Vagina (tissue), 1 donor: ENCODE measurements around a stretch of chr6.

- PRO-cap, result no peak
- RAMPAGE, long total RNA, result no peak
Observed at GRCh38 chr6:157879782-157880366, 56.8 kb downstream of the SNX9 start.

DNA sequence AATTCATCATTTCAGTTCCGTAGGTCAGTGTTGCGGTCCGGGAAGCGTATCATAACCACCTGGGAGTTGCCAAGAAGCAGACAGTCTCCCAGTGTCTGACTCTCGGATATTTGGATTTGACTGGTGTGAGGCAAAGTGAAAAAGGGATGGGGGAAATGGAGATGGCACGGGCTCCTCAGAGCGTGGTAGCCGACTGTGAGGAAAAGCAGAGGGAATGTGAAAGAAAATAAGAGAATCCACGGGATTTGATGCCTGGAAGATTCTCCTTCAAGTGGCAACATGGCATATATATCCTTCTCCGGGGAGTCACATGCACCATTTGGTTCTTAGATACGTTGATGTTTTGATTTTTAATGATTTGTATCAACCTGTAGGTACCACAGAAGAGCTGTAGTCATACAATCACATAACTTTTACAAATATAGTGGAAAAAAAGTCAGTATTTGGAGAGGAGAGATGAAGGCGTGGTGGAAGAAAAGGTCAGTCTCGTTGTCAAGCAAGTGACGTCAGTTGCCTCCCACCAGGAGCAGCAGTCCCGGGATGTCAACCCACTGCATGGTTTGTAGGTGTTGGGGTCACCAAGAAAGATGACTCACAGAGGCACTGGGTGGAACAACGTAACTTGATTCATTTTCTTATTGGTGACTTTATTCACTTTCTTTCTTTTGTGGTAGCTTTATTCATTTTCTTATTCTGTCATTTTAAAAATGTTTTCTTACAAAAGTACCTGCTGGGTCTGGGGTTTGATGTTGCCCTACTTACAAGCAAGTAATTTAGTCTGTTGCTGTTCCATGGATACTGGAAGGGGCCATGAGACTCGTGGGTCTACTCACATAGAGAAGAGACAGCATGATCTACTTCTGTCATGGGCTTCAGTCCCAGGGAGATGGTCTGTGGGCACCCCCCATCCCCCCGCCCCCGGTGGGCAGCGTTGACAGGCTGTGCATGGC, 36.7 kb upstream of the SYNJ2 start:
- PRO-cap, result no peak
- RAMPAGE, long total RNA, result start-site peak on the plus strand centred at position 130 of the sequence, 112 bp wide, 9 reads

DNA sequence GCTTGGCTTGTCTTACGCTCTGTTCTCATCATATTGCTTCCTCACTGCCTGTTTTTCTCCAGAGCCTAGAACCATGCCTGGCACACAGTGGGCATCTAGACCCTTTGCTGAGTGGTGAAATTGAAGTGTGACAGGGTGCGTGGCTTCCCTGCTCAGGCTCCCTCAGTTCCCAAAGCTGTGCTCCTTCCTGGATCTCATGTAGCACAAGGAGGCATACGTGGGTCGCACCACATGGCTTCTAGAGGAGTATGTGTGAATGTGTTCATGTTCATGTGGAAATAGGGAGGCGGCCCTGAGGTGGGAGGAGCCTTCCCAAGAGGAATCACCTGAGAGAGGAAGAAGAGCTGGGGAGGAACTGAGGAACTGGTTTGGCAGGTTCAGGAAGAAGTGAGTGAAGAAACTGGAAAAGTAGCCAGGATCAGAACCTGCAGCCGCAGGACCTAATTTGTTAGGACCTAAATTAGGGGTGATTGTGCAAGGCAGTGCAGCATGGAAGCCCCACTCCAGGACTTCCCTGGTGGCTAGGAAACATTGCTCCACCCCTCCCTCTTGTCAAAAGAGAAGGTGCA, 20.5 kb downstream of the SYNJ2 start:
- PRO-cap, result no peak
- RAMPAGE, long total RNA, result no peak

GRCh38 chr6:158039441-158040167, 57.9 kb downstream of the SYNJ2 start:
- PRO-cap, result no peak
- RAMPAGE, long total RNA, result no peak

DNA sequence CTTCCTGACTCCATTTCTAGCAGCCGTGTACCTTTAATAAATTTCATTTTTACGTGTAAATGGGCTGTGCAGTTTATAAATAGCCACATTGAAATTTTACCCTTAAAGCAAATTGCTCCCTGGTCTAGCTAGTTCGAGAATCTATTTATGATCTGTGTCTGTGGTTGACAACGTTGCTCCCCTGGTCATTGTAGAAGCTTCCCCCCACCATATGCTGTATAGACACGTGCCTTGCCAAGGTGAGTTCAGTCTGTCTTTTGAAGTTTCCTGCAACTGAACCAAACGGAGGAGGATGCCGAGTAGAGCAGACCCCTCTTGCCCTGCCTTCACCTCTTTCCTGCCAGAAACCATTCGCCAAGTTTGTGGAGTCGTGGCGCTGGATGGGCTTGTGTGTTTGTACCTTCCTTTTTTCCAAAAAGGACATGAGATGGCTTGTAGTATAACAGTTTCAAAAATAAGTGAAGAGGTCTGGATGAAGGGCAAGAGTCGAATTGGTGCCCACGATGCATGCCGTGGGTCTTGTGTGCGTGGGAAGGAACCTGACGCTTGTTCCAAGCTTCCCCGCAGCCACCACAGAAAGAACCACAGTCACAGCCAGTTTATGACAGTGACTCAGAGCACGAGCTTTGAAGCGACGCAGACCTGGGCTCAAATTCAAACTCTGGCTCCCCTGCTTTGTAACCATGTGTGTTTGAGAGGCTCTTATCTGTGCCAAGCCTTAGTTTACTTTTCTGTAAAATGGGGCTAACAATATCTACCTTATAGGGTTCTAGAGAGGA, 65.2 kb downstream of the SYNJ2 start:
- PRO-cap, result no peak
- RAMPAGE, long total RNA, result no peak

DNA sequence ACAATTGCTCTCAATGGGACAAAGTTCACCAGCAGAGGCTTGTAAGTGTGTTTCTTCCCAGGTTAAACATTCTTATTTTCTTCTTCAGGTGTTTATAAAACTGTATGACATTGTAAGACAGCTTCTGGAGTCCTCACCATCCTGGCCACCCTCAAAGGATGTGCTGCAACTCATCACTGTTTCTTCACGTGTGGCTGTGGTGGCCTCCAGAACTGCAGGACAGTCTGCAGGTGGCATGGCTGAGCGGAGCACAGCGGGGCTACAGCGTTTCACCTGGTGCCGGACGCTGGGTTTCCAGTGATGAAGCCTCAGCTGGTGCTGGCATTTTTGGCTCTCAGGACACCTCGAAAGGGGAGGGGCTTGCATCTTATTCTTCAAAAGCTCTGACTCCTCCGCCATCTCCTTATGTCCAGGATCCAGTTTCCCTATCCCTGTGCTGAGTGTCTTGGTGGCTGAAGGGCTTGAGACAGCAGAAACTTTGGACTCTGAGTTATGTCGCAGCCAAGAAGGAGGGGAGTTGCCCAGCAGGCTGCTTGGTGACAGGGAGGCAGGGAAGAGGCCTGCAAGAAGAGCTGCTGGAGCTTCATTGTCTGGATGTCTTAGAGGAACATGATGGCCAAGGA, 58.5 kb downstream of the GTF2H5 start:
- PRO-cap, result no peak
- RAMPAGE, long total RNA, result no peak

DNA sequence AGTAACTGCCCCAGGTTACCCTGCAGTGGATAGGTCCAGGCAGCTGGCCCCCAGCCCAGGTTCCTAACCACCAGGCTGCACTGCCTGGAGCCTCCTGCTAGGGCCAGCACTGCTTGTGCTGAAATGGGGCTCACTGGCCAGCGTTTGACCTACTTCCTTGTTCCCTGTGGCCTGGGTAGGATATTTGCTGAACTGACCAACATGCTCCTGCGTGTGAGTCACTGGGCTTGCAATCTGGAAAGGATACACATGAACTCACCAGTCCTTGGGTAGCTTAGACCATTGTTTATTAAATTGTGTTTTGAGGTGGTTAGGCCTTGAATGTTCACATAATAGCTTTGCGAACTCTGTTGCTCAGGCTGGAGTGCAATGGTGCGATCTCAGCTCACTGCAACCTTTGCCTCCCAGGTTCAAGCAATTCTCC, 3.6 kb downstream of the TMEM181 start:
- PRO-cap, result no peak
- RAMPAGE, long total RNA, result no peak

DNA sequence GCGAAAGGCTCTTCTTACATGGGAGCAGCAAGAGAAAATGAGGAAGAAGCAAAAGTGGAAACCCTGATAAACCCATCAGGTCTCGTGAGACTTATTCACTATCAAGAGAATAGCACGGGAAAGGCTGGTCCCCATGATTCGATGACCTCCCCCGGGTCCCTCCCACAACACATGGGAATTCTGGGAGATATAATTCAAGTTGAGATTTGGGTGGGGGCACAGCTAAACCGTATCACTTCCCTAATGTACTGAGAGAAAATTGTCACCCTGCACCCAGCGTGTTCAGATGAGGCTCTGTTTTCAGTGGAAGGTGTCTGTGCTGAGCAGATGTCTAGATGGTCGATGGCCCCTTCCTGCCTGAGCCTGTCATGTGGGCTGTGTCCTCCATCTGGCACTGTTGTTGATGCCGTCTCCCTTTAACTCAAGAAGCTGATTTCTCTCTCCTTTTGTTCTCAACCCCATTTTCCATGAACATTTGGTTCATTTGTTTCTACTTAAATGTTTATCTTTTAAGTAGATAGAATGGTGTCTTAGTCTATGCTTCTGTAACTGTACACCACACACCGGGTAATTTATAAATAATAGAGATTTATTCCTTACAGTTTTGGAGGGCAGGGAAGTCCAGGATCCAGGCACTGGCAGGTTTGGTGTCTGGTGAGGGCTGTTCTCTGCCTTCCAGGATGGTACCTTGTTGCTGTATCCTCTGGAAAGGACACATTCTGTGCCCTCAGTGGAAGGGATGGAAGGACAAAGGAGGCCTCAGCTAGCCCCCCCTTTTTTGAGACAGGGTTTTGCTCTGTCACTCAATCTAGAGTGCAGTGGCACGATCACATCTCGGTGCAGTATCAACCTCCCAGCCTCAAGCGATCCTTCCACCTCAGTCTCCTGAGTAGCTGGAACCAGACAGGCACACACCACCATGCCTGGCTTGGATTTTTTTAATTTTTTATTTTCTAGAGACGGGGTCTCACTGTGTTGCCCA, 37.1 kb downstream of the TMEM181 start:
- PRO-cap, result no peak
- RAMPAGE, long total RNA, result no peak

- PRO-cap, result no peak
- RAMPAGE, long total RNA, result no peak
Observed at GRCh38 chr6:158634630-158635318, 9.8 kb downstream of the DYNLT1 start.

- PRO-cap, result no peak
- RAMPAGE, long total RNA, result no peak
Observed at GRCh38 chr6:158635319-158636158, 9.0 kb downstream of the DYNLT1 start.

DNA sequence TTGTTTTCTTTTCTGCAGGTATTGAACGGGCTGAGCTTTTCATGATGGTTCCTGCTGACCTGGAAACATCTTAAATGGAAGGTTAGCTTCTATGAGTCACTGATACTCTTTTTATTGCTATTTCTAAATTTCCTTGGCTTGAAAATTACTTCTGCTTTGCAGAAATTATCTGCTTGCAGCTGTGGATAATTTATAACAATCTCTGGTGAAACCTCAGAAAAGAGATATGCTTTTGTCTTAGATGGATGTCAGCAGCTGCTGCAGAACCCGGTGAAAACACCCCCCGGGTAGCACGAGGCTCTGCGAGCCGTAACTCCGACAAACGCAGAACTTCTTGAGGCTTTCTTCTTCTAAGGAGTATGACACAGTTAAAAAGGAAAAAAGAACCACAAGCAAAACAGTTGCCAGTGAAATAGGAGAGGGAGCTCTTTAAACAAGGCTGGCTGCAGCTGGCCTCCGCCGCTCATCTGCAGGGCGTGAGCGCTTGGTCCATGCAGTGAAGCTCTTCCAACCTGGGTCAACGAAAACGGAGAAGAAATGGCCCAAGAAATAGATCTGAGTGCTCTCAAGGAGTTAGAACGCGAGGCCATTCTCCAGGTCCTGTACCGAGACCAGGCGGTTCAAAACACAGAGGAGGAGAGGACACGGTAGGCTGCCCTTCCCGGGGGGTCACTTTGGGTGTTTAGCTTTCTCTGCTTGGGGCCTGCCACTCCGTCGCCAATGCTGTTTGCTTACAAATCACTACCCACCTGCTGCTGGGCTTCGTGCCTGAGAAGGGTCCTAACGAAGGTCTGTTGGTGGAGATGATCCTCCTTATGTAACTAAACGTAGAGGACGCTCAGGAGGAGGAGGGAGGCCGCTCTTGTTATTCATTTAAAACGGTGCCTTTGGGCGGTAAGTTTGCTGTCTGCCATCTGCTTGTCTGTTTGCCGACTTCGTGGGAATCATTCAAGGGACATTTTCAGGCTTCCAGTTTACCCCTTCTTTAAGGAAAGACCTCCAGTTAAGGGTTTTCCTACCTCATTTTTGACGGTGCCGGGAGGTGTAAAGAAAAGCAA, 13.2 kb downstream of the SYTL3 start:
- PRO-cap, result unidirectional peak, plus-strand start at position 400 of the sequence
- RAMPAGE, long total RNA, result start-site peak on the plus strand centred at position 451 of the sequence, 39 bp wide, 31 reads

- PRO-cap, result no peak
- RAMPAGE, long total RNA, result no peak
Observed at GRCh38 chr6:158667530-158667879, 17.7 kb downstream of the SYTL3 start.

GRCh38 chr6:158668446-158668929, 18.6 kb downstream of the SYTL3 start:
- PRO-cap, result no peak
- RAMPAGE, long total RNA, result start-site peak on the plus strand at chr6:158668511-158668635, 9 reads

GRCh38 chr6:158762763-158763869, 56.1 kb downstream of the EZR start:
- PRO-cap, result no peak
- RAMPAGE, long total RNA, result no peak

DNA sequence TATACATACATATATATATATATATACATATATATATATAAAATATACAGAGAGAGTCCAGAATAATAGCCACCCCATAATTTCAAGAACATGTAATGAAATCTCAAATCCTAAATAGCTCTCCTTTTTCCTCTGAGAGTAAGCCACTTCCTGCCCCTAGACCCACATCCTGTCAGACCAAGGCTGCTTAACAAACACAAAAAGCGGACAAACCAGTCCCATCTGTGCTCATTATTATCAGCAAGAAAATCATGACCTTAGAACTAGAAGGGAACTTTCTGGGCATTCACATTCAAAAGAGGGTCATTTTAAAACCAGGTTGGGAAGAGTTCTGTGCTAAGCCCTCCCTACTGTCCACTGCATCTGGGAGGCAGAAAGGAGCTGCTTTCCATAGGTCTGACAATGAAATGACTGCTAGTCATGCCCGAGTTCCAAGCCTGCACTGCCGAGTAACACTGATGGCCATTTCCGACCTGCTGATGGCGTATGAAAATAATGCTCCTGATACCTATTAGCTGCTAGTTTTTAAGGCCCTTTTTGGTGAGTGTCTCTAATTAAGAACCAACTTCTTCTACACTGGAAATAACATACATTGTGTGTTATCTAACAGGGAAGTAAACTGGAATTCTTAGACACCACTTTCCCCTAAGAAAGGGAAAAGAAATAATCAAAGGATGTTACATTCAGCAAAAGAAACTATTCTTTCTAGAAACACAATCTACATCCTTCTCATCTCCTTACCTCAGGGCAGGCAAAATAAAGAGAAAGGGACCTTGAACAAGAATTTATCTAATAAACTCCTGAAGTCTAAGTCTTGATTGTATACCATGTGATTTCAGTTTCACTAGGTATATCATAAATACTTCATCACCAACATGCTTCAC, 15.3 kb downstream of the EZR start:
- PRO-cap, result no peak
- RAMPAGE, long total RNA, result no peak

- PRO-cap, result no peak
- RAMPAGE, long total RNA, result no peak
Observed at GRCh38 chr6:158923808-158924588, 76.0 kb downstream of the RSPH3 start.

GRCh38 chr6:159000629-159000966, 596 bp upstream of the RSPH3 start:
- PRO-cap, result no peak
- RAMPAGE, long total RNA, result no peak

DNA sequence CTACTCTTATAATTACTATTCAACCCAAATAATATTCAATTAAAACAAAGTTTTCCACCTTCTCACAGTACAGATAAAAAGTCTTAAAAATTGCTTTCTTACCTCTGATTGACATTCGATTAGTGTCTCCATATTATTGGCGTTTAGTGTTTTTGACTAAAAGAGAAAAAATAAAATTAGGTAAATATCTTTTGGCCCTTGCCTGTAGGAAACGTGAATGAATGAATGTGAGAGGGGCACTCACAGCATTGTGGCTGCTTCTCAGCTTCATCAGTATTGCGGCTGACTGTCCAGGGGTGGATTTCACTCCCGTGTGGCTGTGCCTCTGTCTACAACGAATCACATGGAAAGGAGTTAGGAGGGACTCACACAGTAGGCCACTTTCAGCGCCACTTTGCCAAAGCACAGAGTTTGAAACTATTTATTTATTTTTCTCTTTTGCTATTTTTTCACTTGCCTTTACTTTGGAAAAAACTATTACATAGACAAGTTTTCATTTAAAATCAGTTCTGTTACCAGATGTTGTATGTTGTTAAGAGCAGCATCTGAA, 840 bp downstream of the TAGAP start:
- PRO-cap, result no peak
- RAMPAGE, long total RNA, result no peak

DNA sequence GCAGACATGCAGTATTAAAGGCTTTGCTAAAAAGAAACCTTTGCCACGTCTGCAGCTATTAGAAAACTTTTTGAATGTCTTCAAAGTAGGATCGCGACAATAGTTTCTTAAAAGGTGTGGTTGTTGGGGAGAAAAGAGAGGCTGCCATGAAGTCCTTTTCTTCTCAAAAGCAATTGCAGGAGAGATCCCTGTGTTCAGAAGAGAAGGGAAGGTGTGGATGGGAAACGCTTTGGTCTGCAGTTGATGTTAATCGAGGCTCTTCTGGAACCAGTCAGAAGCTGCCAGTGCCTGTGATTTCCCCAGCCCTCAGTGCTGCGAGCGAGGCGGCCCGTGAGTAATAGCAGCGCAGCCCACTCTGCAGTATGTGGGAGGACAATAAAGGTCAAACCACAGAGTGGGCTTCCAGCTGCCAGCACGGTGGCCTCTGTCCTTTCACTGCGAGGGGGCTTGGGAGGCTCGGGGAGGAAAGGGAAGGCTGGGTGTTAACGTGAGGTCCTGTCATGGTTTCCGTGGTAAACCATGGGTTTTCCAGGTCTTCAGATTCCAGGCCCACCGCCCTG, 32.2 kb upstream of the TAGAP start:
- PRO-cap, result no peak
- RAMPAGE, long total RNA, result no peak

GRCh38 chr6:159217365-159218064, 48.3 kb downstream of the FNDC1 start:
- PRO-cap, result no peak
- RAMPAGE, long total RNA, result no peak